UCH-1 (cell line): Measurements from ENCODE around the genes ZNF595 and IDUA.

DNA sequence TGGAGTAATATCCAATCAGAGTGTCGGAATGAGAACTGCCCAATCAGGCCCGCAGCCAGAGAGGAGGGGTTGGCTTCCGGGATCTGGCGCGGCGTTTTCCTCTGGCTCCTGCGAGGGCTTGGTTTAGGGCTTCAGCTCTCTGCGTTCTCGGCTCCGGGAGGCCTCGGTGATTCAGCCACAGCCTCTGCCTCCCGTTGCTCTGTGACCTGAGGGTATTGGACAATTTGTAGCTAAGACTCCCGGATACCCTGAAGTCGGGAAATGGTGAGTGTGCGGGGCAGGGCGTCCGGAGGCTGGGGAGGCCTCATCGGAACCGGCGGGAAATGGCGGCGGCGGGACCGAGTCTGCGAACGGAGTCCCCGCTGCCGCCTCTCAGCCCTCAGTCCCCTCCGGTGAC, at the start of gene ZNF595:
Gene ZNF595 (plus strand): TSS at position 94 of the 397 bp plus-strand sequence.
- RRBS, result 40% methylated on average over 17 of the region's 29 CpGs

- RRBS, result no CpG with 5 or more reads among the region's 5 CpGs
These were observed 21.1 kb downstream of the ZNF595 start for GRCh38 chr4:74040-74795.

- RRBS, result no CpG with 5 or more reads among the region's 5 CpGs
These were observed 9.1 kb downstream of the PIGG start for GRCh38 chr4:508144-508381.

DNA sequence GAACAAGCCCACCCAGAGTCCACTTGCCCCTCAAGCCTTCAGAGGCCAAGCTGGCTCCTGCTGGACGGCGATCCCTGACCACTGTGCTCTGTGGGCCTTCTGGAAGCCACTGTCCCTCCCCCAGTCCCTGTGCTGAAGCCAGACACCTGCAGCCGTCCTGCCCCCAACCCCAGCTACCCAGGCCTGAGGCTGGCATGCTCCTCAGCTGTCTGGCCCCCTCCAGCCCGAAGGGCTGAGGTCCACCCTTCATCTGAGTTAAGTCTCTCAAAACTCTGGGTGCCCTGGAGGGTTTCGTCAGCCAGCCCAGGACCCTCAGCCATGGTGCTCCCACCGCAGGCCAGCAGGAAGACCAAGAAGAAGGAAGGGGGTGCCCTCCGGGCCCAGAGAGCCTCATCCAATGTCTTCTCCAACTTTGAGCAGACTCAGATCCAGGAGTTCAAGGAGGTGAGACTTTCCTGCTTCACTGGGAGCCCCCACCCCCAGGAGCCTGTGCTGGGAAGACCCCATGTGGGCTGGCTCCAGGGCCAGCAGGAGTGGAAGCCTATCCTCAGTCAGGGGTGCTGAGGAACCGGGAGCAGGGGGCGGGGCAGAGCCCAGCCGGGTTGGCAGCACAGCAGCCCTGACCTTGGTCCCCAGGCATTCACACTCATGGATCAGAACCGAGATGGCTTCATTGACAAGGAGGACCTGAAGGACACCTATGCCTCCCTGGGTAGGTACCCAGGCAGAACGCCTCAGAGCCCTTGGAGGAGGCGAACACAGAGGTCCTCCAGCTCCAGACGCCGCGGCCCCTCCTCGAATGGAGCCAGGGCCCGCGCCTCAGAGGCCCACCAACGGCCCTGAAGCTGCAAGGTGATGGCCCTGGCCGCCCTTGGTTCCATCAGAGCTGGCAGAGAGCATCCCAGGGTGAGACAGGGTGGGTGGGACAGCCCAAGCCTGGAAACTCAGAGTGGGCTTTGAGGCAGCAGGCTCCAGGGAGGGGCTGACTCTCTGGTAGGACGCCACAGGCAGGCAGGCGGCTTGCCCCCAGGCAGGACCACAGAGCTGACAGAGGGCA, 4.3 kb downstream of the MYL5 start:
- RRBS, result no CpG with 5 or more reads among the region's 23 CpGs

GRCh38 chr4:679658-680069, 5.3 kb downstream of the MYL5 start:
- RRBS, result no CpG with 5 or more reads among the region's 11 CpGs

- RRBS, result no CpG with 5 or more reads among the region's 23 CpGs
These were observed 56.9 kb downstream of the CPLX1 start for GRCh38 chr4:768829-769713.

- RRBS, result no CpG with 5 or more reads among the region's 6 CpGs
These were observed 42.8 kb downstream of the CPLX1 start for GRCh38 chr4:783093-783563.

DNA sequence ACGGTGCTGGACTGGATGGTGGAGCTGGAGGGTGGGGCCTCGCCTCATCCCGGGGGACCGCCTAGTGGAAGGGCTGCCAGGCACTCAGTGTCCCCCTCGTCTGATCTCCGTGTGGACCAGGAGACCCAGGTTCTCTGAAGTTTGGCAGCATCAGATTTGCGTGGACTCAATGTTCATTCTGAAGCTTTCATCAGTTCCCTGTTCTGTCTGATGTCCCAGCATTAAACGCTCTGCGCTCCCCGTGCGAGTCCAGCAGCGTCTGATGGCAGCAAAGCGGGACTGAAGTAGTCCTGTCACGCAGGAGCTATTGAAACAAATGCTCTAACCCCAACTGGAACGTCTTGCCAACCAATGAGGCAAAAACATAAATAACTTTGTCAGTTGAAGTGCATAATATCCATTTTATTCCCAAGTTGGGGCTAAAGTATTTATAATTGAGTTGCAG, 7.1 kb downstream of the CPLX1 start:
- RRBS, result 17% methylated on average over 2 of the region's 15 CpGs

- RRBS, result no CpG with 5 or more reads among the region's 51 CpGs
These were observed 26.7 kb downstream of the GAK start for GRCh38 chr4:905181-906015.

DNA sequence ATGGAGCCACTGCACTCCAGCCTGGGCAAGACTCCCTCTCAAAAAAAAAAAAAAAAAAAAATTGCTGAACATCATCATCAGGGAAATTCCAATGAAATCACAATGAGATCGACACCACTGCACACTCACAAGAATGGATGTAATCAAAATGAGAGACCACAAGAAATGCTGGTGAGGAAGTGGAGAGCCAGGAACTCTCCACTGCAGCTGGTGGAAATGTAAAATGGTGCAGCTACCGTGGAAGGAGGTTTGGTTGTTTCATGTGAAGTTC, 8.0 kb downstream of the GAK start:
- RRBS, result no CpG with 5 or more reads among the region's 2 CpGs

GRCh38 chr4:924408-924860, 7.7 kb downstream of the GAK start:
- RRBS, result 50% methylated on average over 6 of the region's 14 CpGs

DNA sequence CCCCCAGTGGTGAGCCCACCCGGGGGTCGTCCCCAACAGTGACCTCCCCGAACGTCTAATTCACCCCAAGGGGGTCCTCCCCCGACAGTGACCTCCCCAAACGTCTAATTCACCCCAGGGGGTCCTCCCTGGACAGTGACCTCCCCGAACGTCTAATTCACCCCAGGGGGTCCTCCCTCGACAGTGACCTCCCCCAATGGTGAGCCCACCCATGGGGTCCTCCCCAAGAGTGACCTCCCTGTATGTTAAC, 6.2 kb downstream of the GAK start:
- RRBS, result no CpG with 5 or more reads among the region's 9 CpGs

- RRBS, result 56% methylated on average over 8 of the region's 30 CpGs
These were observed 11.8 kb downstream of the DGKQ start for GRCh38 chr4:961540-962096.

DNA sequence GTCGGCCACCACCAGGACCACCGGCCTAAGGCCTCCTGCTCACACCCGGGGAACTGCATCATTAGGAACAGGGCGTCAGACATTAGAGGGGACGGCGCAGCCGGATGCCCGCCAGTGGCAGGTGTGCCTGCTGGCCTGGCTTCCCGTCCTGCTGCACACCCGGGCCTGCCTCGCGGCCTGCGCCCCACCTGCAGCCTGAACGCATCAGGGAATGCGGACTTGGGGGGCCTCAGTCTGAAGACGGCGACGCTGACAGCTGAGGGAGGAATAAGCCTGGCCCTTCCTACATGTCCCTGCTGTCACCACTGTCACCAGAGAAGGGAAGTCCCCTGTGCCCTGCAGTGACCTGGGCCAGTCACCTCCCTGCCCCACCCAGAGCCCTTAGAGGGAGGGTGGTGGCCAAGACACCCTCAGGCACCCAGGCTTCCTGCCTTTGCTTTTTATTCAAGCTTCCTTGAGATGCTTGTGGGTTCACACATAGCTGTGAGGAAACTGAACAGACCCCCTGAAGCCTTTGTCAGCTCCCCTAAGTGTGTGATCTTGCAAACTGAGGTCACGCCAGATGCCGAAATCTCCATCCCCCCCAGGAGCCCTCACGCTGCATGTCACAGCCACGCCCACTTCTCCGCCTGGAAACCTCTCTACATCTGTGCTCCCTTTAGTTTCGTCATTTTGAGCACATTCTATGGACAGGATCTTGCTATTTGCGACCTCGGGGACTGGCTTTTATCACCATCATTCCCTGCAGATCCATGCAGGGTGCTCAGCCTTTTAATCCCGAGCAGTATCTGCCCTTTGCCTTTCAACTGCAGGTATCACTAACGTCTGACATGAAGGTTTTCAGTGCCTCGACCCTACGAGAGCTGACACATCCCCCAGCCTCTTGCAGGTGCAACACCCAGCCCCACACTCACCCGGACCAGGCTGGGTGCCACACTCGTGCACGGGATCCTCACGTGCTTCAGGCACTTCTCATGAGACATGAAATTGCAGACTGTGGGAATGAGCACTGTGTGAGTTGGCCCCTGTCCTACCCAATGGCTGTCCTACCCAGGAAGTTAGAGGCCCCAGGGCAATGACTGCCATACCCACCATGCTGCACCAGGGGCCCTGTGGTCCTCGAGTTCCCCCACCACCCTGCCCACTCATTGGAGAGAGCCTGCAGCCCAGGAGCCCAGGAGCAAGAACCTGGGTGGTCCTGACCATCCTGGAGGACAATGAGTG, 2.9 kb downstream of the DGKQ start:
- RRBS, result 95% methylated on average over 8 of the region's 35 CpGs

DNA sequence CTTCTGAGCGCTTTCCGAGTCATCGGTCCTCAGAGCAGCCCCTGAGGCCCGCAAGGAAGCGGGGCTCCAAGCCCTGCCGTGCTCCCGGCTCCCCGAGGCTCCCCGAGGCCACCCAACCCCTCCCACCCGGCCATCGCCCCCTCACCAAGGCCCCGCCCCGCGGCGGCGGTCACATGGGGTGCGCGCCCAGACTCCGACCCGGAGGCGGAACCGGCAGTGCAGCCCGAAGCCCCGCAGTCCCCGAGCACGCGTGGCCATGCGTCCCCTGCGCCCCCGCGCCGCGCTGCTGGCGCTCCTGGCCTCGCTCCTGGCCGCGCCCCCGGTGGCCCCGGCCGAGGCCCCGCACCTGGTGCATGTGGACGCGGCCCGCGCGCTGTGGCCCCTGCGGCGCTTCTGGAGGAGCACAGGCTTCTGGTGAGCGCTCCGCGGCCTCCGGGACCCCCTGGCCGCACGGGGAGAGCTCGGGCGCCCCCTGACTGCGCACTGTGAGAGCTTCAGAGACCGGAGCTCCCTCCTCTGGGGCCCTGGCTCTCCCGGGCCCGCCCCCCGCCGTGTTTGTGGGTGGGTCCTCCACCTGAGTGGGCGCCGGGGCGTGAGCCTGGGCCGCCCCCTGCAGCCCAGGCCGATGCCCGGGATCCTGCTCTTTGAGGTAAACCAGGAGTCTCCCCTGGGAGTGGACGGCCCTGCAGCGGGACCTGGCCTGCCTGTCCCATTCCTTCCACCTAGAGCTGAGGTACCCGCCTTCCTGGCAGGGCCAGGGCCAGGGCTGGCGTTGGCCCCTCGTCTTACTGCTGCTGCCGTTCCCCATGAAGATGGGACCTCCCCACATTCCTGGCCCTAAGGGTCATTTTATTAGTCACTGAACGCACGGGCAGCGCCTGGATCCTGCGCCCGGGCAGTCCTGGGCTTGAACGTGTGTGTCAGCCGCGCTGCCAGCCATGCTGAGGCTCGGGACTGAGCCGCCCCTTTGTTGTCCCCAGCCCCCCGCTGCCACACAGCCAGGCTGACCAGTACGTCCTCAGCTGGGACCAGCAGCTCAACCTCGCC, at the start of gene IDUA:
Gene IDUA (plus strand): TSS at position 216 of the 1,047 bp plus-strand sequence.
- RRBS, result 2% methylated on average over 43 of the region's 87 CpGs

DNA sequence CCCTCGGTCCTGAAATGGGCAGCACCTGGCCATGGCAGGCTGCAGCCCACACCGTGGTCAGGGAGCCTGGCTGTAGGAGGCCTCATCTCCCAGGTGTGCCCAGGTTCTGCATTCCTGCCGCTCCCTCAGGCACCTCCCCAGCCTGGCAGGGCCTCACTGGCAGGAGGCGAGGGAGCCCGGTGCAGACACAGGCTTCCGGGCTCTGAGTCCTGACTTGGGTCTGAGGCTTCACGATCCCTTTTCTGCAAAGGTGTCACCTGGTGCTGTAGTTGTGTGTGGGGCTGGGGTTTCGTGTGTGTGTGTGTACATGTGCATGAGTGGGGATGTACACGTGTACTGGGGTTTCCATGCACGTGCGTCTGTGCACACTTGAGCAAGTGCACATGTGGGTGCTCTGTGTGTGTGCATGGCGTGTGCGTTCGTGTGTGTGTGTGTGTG, 28.7 kb downstream of the FGFRL1 start:
- RRBS, result no CpG with 5 or more reads among the region's 14 CpGs

DNA sequence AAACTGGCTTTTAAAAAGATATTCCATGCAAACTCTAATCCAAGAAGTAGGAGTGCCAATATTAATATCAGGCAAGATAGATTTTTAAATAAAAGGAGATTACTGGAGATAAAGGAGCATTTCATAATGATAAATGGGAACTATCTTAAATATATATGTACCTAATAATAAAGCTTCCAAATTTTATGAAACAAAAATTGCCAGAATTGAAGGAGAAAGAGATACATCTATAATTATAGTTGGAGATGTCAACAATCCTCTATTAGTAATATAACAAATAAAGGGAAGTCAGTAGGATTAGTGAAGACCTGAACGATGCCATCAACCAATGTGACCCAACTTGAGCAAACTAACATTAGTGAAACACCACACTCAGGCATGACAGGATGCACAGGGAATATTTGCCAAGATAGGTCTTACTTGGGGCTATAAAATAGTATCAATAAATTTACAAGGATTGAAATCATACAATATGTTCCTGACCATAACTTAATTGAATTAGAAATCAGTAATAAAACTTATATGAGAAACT, 12.1 kb downstream of the SPON2 start:
- RRBS, result no CpG with 5 or more reads among the region's 1 CpG

DNA sequence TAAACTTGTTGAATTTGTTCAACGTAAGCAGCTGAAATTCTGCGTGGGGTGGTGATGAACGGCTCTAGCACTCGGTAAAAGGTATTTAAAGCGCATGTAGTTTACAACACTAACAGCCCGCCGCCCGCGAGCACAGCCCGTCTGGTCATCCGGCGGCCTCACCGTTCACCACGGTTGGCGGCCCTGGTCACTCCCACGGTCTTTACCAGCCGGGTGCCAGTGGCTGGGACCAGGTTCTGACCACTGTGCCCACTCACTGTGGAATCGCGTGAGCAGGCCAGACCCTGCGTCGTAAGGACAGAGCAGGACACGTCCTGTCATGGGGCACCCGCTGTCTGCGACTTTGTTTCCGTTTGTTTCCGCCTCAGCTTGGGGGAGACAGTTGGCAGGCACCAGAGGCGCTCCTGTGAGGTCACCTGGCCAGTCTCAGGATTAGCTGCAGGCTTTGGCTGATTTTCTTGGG, 36.7 kb upstream of the SPON2 start:
- RRBS, result over 99% methylated on average over 7 of the region's 27 CpGs

DNA sequence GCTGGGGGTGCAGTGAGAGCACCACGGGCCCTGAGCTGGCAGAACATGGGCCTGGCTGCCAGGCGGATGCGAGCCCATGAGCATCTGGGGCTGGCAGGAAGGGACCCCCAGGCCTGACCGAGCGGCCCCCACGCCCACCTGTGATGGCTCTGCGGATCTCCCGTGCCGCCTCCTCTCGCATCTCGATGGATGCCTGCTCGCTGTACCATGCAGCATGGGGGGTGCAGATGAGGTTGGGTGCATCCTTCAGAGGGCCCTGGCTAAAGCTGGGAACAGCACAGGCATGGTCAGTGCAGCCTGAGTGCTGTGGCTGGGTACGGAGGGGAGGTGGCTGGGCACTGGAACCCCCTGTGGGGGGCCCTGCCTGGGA, 35.6 kb downstream of the CTBP1 start:
- RRBS, result no CpG with 5 or more reads among the region's 13 CpGs

- RRBS, result no CpG with 5 or more reads among the region's 44 CpGs
These were observed 33.9 kb downstream of the CTBP1 start for GRCh38 chr4:1214589-1215914.